Foreskin fibroblast (primary cell): ENCODE measurements around a stretch of chr11.

DNA sequence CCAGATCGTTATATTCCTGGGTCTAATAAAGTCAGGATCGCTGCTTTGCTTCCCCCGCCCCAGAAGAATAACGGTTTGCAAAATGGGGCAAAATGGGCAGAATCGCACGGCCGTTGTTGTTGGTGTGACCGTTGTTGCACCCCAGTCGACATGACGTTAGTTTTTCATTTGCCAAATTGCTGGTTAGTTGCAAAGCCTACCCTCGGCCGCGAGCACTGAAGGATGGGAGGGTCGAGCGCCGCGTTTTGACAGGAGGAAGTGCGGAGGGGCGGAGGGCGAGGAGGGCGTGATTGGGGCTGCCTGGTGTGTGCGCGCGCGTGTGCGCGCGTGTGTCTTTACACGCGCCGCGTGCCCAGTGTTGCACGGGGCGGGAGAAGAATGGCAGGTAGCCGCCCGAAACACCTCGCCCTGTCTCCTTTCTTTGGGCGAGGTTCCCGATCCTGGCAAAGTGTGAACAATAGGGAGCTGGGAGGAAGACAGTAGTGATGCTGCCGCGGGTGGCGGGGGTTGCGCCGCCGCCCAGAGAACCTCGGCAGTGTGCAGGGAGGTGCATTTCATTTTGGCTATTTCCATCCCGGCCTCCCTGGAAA lies 1.0 kb downstream of the NCAM1 start:
- RRBS, result no CpG with 5 or more reads among the region's 47 CpGs

GRCh38 chr11:113056801-113057534 lies 95.7 kb downstream of the NCAM1 start:
- RRBS, result no CpG with 5 or more reads among the region's 5 CpGs

DNA sequence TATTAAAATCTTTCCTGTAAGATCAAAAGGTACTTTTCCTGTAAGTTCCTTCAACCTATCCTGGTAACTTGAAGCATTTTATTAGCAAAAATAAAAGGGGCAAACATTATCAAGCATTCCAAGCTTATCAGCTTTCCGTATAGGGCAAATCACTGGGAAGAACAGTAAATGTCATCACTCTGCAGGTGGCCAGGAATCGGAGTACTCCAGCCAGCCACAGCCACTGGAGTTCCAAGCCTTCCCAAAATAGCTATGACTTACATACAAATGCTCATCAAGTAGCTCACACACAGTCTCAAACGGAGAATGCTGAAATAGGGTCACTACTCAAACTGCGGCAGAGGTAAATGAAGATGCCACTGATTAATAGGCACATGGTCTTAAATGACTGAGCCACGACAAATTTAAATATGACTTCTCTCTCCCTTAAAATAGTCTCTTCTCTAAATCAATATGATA lies 2.2 kb downstream of the USP28 start:
- RRBS, result no CpG with 5 or more reads among the region's 5 CpGs

- RRBS, result no CpG with 5 or more reads among the region's 45 CpGs
Measured at GRCh38 chr11:114058330-114059234, 929 bp upstream of the ZBTB16 start.

DNA sequence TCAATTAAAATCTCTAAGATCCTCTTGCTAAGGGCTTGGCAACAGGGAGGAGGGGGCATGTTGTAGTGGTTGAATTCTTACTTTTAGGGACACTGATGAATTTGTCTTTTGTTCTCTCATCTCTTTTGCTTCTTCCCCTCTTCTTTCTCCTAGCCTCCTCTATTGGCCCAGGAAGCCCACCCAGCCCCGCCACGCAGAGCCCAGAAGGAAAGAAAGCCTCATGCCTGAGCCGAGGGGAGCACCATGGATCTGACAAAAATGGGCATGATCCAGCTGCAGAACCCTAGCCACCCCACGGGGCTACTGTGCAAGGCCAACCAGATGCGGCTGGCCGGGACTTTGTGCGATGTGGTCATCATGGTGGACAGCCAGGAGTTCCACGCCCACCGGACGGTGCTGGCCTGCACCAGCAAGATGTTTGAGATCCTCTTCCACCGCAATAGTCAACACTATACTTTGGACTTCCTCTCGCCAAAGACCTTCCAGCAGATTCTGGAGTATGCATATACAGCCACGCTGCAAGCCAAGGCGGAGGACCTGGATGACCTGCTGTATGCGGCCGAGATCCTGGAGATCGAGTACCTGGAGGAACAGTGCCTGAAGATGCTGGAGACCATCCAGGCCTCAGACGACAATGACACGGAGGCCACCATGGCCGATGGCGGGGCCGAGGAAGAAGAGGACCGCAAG lies 3.7 kb downstream of the ZBTB16 start:
- RRBS, result 92% methylated on average over 4 of the region's 23 CpGs

GRCh38 chr11:114065809-114066658 lies 6.5 kb downstream of the ZBTB16 start:
- RRBS, result no CpG with 5 or more reads among the region's 17 CpGs

DNA sequence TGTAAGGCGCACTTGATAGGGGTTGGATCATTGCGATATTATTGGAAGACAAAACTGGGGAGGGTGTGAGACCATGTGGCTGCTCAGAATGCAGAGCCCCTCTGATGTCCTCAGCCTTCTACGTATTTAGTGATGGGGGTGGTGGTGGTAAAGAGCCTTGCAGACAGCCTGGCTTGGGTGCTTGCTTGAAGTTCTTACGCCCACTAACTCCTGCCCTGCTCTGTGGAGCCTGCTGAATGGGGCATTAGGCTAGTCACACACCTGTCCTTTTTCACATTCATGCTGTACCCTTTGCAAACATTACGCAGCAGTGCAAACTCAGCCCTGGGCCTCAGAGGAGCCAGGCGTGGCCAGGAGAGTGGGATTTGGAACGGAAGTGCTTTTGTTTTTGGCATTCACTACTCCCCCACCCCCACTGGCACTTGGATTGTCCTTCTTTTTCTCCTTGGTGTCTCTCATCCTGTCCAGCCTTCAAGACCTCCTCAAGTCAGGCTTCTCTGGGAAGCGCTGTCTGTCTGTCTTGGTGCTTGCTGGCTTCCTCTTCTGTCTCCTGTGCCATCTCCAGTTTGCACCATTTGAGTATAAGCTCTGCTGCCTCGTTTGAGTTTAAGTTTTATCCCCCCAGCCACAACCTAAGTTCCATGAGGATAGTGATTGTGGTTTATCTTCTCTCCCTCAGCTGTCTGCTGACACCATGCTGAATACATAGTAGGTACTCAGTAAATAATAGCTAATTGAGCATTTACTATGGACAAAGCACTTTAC lies 26.5 kb downstream of the ZBTB16 start:
- RRBS, result no CpG with 5 or more reads among the region's 9 CpGs

DNA sequence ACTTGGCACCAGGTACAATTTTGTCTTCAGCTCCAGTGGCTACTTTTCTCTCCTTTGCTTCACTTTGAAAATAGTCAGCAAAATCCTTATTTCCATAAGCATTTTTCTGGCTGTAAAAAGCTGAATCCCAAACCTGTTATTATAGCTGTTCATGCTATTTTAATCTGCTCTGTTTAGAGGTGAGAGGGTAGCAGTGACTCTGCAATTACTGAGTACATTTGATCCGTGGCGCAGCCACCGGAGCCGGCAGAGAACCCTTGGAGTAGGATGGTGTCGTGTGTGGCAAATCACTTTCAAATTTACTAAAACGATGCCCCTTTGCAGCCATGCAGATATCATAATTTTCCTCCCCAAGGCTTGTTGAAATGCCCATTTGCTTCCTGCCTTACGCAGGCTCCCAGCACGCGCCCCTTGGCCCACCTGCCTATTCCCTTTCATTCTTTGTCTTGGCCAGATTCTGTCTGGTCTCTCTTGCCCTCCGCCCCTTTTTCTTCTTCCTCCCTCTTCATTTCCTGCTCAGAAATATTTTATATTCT lies 69.7 kb downstream of the ZBTB16 start:
- RRBS, result no CpG with 5 or more reads among the region's 10 CpGs

DNA sequence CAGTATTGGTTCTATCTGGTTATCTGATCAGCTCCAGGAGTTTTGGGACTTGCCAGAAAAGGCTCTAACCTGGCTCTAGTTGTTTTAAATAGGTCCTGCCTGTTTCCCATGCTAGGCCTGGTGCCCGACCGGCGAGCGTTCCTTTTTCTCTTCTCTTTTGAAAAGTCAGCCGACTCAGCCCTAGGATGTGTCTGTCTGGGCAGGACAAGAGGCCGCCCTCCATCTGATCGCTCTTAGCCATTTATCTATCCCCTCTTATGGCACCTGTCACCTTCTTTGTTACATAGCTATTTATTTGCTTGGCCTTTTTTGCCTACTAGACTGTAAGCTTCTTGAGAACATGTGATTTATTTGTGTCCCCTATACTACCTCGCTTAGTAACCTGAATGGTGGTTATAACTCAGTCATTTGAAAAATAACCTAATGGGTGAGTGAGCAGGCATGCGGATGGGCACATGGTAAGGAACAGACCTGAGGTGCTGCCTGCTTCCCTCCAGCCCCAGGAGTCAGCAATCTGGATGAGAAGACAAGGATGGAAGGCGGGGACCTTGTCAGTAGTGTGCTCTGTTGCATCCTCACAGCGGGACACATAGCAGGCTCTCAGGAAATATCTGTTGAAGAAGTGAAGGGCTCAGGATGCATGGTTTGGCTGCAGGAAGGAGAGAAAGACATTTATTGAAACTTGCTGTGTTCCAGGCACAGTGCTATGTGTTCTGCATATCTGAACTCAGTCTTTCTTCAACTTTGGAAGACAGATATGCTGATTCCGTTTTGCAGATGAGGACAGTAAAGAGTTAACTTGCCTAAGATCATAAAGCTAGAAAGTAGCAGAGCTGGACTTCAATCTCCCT lies 108.5 kb downstream of the ZBTB16 start:
- RRBS, result no CpG with 5 or more reads among the region's 12 CpGs

- RRBS, result no CpG with 5 or more reads among the region's 19 CpGs
Measured at GRCh38 chr11:114175535-114176794, 116.5 kb downstream of the ZBTB16 start.

GRCh38 chr11:114200223-114201083 lies 95.7 kb upstream of the NNMT start:
- RRBS, result no CpG with 5 or more reads among the region's 7 CpGs

DNA sequence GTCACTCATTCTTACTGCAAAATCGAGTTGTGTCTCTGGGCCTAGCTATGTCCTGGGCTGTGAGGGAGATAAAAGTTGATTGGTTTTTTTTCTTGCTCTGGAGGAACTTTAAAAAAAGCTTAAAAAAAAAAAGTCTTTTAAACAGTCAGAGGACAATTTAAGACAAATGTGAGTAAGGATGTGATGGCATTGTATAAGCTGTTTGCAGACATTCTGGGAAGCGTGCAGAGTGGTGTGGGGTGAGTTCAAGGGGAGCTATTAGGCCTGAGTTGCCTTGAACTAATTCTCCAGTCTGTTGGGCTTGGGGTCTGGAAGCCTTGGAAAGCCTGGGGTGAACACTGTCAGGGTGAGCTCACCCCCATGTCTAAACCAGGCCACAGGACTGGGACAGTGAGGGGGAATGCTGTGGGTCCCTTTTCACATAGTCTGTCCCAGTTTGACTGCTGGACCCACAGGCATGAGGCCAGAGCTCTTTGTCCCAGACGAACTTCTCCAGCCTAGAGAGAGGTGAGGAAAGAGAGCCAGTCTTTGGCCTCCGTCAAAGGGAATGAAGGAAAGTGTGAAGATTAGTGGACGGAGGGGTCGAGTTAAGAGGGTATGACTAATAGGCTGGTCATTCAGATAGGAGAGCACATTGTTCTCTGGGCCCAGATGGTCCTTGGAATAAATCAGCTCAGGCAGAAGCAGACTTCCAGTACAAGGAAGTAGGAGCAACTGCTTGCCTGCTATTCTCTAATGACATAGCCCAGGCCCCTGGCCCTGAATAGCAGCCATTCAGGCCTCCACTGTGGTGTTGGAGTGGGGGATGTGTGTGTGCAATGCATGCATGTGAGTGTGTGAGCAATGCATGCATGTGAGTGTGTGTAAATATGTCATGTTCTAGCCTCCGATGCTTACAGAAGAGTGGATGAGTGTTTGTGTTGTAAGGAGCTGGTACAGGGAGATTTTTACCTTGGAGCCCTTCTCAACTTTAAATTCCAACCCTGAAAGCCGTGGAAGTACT lies 76.4 kb upstream of the NNMT start:
- RRBS, result no CpG with 5 or more reads among the region's 8 CpGs

DNA sequence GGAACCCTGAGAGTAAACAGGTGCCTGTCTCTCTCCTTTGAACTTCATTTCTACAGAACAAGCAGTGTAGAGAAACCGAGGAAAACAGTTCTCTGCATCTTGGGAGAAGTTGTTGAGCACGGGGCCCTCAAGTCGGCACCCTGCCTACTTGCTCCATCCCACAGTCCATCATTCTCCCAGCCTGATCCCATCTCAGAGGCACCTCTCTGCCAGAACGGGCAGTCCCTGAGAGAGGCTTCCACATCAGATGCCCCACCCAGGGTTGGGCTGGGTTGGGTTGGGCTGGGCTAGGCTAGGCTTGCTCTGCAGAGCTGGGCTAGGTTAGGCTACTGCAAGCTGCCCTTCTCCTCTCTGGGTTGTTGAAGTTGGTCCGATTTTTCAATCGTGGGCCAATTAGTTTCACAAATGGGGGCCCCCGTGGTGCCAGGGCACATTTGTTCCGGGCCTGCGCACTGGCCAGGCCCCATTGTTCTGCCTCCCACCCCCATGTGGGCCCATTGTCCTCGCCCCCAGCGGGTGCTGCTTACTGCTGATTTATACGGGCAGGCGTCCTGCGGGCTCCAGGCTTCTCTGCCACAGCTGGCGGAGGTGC lies 63.8 kb upstream of the NNMT start:
- RRBS, result no CpG with 5 or more reads among the region's 15 CpGs

GRCh38 chr11:114300568-114301389 lies 4.6 kb downstream of the NNMT start:
- RRBS, result no CpG with 5 or more reads among the region's 4 CpGs

GRCh38 chr11:114308077-114309390 lies 12.3 kb downstream of the NNMT start:
- RRBS, result no CpG with 5 or more reads among the region's 14 CpGs

DNA sequence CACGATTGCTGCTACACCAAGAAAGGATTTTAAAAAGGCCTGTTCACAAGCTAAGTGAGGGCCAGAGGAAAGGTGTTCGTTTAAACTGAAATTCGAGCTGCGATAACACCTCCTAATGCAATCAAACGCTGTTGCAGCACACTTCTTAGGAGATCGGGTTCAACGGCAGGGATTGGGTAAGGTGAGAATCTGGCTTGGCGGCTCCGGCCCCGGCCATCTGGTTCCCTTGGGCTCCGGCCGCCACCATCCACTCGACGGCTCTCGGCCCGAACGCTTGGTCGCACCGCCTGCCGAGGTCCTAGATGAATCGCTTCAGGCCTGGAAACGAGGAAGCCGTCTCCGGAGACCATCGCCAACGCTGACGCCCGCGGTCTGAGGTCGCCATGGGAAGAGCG lies 434 bp downstream of the C11orf71 start:
- RRBS, result 1% methylated on average over 16 of the region's 31 CpGs

GRCh38 chr11:114404204-114404480 lies 3.7 kb downstream of the RBM7 start:
- RRBS, result no CpG with 5 or more reads among the region's 1 CpG

DNA sequence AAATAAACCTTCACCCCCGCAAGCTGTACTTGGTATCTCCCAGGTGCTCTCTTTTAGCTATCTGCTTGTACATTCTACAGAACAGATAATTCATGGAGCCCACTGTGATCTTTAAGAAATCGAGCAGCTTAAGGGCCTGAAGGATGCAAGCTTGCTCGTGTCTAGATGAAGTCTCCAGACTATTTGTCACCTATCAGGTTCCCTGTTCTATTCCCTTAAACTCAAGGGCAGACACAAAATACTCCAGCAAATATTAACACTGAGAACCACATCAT lies 752 bp downstream of the NXPE4 start:
- RRBS, result no CpG with 5 or more reads among the region's 3 CpGs

GRCh38 chr11:115396562-115396903 lies 107.7 kb downstream of the CADM1 start:
- RRBS, result no CpG with 5 or more reads among the region's 1 CpG

GRCh38 chr11:115500539-115501579 lies 3.4 kb downstream of the CADM1 start:
- RRBS, result no CpG with 5 or more reads among the region's 16 CpGs